Metastatic Pancreatic Carcinoma in the Ovary (tissue), 1 donor: ENCODE data around the gene DHX35.

GRCh38 chr20:38961920-38963065 is at the start of gene DHX35:
TSS of gene DHX35 (plus strand) at chr20:38962344.
- PRO-cap = bidirectional peak, plus-strand start at chr20:38962305, minus-strand start at chr20:38962146

DNA sequence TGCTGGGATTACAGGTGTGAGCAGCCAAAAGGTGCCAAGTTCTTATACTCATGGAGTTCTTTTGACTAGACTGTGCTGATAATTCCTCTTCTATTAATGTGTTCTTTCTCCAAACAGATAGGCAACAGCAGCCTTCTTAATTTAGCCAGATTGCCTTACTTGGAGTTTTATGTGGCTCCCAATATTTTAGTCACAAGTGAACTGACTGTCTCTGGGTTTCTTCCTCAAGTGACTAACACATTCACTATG is 8.0 kb downstream of the DHX35 start:
- PRO-cap = no peak

GRCh38 chr20:39338945-39339204 is 376.7 kb downstream of the DHX35 start:
- PRO-cap = no peak

GRCh38 chr20:39886761-39887108 is 802.3 kb downstream of the MAFB start:
- PRO-cap = no peak

DNA sequence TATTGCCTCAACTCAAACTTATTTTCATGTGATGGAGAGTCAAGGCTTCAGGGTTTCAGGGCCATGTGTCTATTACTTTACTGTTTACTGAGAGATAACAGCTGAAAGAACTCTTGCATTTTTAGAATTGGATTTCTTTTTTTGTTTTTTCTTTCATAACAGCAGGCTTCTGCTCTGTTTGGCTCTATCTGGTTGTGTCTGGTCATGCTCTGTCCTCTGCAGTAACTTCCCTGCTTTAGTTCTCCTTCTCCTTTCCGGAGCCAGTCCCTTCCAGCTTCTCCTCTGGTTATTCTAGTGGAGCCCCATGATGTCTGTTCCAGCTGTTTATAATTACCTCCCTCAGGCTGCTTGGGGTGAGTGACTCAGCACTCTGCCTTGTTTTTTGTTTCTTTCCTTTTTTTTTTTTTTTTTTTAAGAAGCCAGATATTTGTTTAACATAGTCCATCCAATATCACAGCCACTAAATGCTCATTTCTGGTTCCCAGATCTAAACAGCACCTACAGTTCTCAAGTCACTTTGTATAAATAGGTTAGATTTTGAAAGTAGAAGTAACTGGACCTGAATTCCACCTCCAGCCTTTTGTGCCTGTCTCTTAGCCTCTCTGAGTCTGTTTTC is 409.6 kb downstream of the MAFB start:
- PRO-cap = no peak

GRCh38 chr20:40422988-40423187 is 266.1 kb downstream of the MAFB start:
- PRO-cap = no peak

DNA sequence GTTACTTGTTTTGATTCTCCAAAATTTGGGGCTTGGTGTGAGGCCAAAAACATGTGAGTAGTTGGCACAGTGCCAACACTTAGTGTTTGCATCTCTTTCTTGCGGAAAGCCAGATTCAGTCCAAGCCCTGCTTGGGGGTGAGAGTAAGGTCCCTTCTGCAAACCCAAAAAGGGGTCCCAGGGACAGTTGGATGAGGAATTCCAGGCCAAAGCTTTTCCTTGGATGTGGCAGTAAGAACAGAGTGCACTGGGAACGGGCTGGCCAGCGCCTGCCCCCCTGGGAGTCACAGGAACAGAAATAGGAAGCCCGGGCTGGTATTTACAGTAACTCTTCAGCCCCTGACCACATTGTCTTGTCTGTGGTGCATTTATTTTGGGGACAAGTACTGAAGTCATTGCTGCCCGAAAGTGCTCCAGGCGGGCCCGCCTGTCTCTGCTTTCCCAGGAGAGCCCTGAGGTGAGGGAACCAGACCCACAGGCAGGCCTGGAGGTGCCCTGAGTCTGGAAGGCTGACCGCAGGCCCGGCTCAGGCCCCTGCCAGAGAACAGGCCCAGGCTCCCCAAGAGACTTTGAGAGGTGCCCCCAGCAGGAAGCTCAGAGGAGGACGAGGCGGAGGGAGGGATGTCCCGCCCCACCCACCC is 218.5 kb downstream of the MAFB start:
- PRO-cap = no peak

DNA sequence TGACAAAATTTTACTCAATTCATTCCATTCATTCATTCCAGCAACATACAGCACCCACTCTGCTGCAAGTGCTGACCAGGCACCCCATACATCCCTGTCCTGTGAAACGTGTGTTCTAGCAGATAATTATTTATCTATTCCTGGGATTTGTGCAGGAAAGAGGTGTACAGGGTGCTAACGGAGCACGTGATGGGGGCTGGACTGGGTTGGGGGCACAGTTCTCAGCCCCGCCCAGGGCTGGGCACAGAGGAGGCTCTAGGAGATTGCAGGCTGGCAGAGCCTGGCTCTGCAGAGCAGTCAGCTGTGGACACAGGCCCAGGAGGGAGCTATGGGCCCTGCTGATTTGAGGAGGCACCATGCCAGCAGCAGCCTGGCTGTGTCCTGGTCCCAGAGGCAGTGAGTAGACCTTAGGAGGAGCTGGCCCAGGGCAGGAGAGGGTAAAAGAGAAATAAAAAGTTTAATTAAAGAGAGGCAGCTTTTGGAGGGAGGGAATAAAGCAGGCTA is 19.4 kb downstream of the MAFB start:
- PRO-cap = no peak

DNA sequence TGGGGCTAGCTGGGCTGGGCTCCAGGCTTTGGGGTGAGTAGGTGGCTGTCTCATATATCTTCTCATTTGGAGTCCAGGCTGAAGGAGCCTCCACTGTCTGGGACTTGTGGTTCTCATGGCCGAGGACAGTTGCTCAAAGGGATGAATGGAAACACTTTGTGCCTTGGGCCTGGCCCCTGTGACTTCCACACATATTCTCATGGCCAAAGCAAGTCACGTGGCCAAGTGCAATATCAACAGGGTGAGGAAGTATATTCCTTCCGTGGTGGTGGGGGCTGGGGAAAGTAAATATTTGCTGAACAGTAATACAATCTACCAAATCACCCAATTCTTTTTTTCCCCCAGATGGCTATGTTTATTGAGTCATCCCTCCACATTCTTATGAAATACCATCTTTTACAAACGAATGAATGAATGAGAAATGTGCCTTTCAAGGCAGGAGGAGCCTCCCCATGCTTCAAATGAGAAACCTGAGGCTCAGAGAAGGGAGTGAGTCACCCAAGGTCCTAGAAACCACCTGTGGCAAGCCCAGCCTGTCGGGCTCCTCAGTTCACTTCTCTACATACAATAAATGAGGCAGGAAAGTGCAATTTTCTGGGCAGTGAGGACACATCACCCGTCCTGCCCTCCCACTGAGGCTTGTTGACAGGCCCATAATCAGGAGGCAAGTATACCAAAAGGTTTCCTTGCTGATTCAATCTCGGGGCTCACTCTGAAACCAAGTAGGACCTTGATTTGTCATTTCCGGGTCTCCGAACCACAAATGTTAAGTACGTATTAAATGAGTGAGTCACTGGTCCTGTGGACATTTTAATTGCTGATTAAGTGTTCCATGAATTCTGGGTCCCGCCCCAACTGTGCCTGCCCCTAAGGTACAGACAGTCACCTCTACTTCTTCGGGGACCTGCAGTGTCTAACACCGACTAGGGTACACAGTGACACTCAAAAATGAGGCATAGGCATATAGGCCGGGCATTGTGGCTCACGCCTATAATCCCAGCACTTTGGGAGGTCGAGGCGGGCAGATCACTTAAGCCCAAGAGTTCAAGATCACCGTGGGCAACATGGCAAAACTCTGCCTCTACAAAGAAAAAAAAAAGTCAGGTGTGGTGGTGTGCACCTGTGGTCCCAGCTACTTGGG is 25.2 kb upstream of the TOP1 start:
- PRO-cap = no peak

DNA sequence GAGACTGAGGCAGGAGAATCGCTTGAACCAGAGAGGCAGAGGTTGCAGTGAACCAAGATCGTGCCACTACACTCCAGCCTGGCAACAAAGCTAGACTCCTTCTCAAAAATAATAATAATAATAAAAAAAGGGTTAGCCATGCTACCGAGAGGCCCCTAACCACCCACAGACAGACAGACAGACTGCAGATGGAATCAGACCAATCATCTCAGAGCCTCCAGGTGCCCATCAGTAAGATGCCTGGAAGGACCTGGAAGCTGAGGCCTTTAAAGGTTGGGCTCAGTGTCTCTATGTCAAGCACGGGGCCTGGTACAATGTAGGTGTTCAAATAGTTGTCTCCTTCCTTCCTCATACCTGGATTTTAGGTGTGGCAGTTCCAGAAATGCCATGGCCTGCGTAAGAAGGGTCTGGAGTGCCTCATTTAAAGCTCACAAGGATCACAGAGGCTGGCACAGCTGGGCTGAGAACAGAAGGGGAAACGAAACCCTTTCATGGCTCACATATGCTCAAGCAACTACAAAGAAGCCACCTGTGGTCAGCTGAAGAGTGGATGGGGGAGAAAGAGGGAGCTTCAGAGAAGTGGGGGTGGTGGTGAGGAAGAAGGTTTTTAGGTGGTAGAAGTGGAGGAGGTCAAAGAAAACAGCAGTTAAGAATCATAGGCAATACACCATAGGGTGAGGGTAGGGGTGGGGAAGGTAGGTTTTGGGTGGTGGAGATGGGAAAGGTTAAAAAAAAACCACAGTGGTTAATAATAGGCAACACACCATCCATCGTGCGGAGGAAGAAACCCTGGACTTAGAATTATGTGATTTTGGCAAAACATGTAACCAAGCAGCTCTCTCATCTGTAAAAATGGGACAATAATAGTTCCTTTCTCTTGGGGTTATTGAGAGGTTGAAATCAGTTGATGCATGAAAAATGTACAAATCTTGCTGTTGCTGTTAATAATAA is 17.1 kb upstream of the TOP1 start:
- PRO-cap = no peak

DNA sequence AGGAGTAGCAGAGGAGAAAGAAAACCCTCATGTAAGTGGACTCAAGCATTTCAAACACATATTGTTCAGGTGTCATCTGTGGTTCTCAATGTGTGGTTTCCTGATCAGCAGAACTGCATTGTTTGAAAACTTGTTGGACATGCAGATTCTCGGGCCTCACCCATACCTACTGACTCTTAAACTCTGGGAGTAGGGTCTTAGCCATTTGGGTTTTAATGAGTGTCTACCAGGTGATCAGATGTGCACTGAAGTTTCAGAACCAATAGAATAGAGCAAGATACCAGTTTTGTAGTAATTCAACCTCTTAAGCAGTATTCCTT is 14.3 kb downstream of the TOP1 start:
- PRO-cap = no peak

DNA sequence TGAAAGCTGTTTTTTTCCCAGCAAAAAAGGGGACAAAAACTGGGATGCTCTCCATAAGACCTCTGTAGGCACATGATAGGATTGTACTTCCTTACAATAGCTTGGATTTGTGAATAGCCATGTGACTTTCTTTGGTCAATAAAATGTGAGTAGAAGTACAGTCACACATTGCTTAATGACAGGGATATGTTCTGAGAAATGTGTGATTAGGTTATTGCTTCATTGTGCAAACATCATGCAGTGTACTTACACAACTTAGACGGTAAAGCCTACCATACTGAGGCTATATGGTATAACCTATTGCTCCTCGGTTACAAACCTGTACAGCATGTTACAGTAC is 4.1 kb upstream of the ZHX3 start:
- PRO-cap = no peak

GRCh38 chr20:41470189-41470933 is 103.7 kb upstream of the EMILIN3 start:
- PRO-cap = no peak

DNA sequence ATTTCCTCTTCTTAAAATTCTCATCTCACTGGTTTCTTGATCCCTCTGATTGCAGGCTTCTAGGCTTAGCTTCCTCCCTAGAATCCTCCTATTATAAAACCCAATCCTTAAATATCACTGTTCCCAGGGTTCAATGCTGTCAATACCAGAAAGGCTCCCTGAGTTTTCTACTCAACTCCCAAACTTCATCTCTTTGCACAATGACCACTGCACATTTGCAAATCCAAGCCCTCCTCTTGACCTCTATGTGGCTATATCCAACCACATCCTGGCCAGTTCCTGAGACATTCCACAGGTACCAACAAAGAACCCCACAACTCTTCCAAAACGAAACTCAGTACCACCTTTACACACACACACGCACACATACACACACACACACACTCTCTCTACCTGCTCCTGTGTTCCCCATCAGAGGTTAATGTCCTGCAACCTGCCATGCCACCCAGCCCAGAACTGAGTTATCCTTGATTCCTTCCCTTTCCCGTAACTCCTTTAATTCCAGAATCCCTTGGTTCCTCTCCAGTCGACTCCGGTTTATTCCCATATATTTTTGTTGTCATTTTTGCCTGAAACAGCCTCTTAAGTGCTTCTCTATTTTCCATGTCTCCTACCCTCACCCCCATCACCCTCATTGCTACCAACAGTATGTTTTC is 58.5 kb downstream of the CHD6 start:
- PRO-cap = no peak

- PRO-cap = unidirectional peak, plus-strand start at chr20:41617832
These were observed 799 bp downstream of the CHD6 start for GRCh38 chr20:41617257-41617899.

GRCh38 chr20:41650172-41650995 is 32.2 kb upstream of the CHD6 start:
- PRO-cap = no peak

DNA sequence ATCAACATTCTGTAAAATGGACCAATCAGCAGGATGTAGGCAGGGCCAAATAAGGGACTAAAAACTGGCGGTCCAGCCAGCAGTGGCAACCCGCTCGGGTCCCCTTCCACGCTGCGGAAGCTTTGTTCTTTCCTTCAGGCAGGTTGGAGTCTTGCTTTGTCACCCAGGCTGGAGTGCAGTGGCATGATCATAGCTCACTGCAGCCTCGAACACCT is 1.4 kb upstream of the SRSF6 start:
- PRO-cap = no peak

- PRO-cap = no peak
These were observed 39.2 kb upstream of the TTPAL start for GRCh38 chr20:44436348-44437035.

DNA sequence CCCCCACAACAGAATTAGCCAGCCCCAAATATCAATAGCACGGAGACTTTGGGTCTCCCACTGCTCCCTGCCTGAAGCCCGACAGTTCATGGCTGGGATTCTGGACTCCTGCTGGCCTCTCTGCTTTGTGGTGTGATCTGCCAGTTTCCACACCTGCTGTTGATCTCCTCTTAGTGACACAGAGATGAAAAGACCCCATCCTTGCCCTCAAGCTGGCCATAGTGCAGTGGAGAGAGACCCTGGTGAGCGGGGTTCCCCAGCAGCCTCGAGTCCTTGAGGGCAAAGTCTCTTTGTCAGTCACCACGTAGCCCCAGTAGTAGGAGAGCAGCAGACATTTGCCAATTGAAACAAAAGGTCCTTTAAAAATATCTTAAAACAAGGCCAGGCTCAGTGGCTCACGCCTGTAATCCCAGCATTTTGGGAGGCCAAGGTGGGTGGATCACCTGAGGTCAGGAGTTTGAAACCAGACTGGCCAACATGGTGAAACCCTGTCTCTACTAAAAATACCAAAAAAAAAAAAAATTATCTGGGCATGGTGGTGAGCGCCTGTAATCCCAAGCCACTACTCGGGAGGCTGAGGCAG is 24.5 kb upstream of the TTPAL start:
- PRO-cap = no peak

GRCh38 chr20:44460792-44461572 is 14.7 kb upstream of the TTPAL start:
- PRO-cap = no peak